Caco-2 (cell line): ENCODE measurements around a stretch of chr13.

- PRO-cap = no peak
- RRBS = no CpG with 5 or more reads among the region's 10 CpGs
Measured at GRCh38 chr13:75704849-75705374, 68.8 kb downstream of the LMO7 start.

GRCh38 chr13:75773184-75773757 lies 137.1 kb downstream of the LMO7 start:
- PRO-cap = no peak
- RRBS = no CpG with 5 or more reads among the region's 4 CpGs

DNA sequence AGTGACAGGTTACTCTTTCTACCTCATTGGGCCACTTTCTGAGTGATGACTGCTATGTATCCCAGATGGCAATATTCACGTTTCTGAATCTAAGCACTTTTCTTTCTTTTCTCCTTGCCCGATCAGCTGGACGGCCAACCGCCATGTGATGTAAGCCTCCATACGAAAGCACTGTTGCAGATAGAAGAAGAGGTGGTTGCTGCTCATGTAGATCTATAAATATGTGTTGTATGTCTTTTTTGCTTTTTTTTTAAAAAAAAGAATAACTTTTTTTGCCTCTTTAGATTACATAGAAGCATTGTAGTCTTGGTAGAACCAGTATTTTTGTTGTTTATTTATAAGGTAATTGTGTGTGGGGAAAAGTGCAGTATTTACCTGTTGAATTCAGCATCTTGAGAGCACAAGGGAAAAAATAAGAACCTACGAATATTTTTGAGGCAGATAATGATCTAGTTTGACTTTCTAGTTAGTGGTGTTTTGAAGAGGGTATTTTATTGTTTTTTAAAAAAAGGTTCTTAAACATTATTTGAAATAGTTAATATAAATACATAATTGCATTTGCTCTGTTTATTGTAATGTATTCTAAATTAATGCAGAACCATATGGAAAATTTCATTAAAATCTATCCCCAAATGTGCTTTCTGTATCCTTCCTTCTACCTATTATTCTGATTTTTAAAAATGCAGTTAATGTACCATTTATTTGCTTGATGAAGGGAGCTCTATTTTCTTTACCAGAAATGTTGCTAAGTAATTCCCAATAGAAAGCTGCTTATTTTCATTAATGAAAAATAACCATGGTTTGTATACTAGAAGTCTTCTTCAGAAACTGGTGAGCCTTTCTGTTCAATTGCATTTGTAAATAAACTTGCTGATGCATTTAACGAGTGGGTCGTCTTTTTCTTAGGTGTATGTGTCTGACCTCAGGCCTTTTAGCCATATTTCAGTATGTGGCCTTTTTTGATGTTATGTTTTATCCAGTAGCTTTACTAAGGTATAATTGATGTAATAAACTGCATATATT lies 222.0 kb downstream of the LMO7 start:
- PRO-cap = no peak
- RRBS = no CpG with 5 or more reads among the region's 8 CpGs

- PRO-cap = no peak
- RRBS = no CpG with 5 or more reads among the region's 3 CpGs
Measured at GRCh38 chr13:76522047-76522427, 364.2 kb downstream of the KCTD12 start.

DNA sequence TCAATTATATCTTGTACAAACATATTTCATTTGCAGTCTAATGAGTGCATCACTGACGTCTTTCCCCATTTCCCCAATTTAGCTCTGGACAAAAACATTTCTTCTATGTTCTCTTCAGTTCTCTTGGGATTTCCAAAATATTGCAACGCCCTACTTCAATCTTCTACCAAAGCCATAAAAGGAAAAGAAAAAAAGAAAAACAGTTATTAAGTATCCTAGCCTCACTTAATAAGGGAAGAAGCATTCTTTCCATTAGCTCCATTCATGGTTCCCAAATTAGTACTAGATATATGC lies 10.0 kb downstream of the FBXL3 start:
- PRO-cap = no peak
- RRBS = no CpG with 5 or more reads among the region's 2 CpGs

DNA sequence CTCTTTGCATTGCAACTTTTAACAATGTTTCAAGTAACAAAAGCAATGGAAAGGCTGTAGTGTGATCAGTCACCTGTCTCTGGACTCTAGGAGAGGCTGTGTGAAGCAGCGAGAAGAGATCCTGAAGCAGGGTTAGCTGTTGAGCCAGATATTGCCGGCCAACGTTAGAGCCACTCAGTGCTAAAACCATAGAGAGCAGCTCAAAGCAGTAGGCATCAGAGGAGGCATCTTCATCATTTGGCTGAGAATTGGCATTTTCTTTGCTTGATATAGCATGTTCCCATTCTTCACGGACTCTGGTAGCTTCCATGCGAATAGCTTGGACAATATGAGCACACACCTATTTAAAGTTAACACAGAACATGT lies 41.5 kb upstream of the FBXL3 start:
- PRO-cap = no peak
- RRBS = no CpG with 5 or more reads among the region's 5 CpGs

DNA sequence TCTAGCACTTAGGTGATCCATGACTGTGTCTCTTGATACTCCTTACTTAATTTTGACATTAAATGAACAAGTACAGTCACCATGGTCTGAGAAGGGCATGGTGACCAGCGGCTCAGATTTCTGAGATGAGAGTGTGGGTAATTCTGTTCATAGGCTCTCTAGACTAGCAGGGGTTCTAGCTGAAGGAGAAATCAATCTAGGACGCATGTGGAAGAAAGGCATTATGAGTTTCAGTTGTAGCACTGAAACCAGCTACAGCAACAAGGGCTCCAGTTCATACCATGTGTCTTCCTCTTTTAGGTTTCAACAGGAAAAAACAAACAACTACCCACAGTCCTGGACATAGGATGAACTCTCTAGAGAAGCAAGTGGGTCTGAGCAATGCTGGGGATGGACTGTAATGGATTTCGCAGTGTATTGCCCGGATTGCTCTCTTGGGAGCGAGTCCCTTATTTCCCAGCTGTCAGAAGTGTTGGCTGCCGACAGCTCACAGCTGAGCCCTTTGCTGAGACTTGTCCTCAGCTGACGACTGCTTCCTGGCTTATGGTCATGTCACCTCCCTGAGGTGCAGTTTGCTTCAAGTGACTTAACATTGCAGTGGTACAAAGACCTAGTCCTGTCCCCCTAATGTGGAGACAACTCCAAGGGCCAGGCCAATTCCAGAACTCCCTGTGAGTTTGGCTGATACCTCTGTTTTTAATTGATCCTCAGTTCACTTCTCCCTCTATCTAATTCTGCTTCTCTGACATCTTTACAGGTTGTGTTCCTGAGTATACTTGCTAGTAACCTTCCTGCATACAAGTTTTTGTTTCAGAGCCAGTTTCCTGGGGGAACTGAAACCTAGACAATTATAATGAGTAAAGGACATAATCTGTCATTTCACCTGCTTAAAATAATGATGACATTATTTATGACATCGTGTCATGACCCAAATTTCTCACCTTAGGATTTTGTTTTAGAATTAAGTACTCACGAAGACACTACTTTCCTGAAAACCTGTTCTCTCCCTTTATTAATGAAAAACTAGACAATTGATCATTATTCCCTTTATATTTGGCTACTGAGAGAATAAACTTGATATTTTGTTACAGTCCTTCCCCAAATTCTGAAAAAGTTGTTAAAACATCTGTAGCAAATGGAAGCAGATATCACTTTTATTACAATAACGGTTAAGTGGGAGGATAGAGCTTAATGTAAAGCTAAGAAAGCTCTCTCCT lies 12.3 kb upstream of the MYCBP2 start:
- PRO-cap = no peak
- RRBS = no CpG with 5 or more reads among the region's 10 CpGs

DNA sequence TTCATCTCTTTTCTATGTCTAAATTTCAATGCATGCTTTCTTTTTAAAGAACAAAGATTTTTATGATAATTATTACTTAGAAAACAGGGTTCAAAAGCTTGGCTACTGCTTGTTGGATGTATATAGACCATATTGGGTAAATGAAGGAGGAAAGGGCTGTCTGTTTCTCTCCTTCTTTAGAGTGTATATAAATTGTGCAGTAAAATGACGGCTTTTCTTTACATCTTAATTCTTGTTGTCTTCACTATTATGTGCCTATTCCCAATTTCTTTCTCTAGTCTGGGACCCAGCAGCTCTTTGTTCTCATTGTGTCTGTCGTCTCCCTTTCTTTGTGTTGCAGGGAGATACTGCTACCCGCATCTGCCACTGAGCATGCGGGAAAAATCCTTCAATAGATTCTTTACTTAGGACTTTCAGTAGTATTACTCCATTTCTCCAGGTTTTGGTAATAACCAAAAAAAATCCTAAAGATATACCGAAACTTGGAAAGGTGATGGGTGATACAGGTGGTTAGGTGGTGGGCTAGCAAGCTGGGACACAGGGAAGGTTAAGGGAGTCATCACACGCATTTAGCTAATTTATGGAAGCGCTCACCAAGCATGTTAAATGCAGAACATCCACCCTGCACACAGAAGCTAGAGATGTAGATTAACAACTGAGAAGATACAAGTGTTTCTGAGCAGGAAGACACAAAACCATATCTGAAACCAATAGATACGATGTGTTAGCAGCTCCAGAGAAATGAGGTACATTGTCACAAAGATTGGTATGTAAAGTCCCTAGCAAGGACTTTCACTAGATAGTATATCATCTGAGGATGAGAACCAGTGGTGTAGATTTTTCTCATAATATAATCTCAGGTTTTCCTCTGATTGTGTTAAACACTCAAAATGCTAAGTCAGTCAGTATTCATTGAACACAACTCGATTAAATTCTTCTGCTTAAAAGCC lies 1.5 kb upstream of the SLAIN1 start:
- PRO-cap = no peak
- RRBS = no CpG with 5 or more reads among the region's 9 CpGs

DNA sequence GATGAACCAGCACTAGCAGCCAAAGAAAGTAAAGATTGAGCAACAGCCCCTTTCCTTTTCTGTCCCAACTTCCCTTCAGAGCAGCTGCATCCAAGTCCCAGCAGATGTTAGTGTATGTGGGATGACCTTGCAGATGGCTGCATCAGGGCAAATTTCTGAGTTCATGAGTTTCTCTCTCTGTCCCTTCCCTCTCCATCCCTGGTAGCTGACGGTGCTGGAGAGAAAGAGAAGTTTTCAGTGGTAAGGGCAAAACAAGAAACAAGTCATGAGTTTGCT lies 183.6 kb upstream of the EDNRB start:
- PRO-cap = no peak
- RRBS = no CpG with 5 or more reads among the region's 1 CpG

DNA sequence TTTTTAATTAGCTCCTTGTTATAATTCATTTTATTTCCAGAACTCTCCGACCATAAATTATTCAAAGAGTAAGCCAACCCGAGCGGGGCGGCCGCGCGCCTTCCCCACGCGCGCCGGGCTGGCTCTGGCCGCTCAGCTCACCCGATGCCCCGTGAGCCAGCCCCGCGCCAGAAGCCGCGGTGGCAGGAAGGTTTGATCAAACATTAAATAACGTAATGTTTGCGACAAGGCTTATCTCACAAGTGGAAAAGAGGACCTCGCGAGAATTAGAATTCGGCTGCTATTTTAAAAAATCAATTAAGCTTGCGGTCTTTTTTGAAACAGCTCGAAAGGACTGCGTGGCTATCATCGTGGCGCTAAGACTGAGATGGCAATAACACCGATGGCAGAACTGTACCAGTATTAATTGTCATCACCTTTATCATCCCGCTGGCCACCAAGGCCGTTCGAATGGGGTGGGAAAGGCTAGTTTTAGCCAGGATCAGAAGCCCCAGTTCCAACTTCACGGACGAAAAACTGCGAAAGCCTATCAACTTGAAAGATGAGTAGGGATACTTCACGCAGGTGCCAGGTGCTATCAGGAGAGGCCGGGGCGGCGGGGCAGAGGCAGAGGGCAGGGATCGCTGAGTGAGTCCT lies 6.5 kb downstream of the POU4F1 start:
- PRO-cap = unidirectional peak, plus-strand start at position 583 of the sequence
- RRBS = no CpG with 5 or more reads among the region's 40 CpGs

DNA sequence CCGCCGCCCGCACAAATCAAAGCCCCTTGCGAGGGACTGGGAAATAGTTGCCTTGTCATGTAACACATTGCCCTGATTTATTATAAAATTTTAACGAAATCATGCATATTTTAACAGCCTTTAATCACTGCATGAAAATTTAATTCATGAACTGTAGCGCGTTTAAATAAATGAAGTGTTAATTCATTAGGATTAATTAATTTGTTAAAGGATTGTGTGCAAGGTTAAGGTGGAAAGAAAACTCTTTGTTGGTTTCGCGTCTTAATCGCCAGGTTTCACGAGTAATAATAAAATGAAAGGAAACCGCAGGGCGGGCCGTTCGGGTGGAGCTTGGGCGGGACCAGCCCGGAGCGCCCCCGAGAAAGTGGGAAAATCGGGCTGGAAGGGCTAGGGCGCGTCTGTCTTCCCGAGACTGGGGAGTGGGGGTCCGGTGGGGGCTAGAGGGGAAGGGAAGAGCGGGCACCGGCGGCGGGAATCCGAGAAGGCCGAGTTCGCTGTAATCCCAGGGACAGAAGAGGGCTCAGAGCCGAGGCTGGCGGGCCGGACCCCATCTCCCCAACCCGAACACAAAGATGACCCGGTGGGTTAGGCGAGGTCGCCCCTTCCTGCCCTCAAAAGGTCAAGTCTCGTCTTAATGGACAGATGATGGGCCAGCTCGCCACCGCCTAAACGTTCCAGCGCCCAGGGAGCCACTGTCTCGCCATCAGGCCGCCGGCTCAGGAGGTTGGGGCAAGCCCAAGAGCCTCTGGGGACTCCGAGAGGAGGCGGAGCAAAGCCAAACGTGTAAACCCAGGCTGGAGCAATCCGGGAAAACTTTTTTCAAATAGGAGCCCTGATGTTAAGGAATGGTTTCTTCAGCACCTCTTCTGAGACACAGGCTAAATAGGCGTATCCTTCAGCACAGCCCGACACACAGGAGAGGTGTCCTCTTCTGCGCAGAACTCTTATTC lies 6.0 kb upstream of the POU4F1 start:
- PRO-cap = no peak
- RRBS = 6% methylated on average over 22 of the region's 53 CpGs

DNA sequence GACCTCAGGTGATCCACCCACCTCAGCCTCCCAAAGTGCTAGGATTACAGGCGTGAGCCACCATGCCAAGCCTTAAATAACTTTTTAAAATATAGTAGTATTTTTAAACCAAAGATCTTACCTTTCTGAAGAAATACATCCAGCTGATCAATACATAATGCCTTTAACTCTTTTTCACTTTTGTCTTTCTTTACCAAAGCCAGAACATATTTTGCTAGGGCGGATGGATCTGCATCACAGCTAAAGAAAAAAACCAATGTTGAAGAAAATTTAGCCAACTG lies 27.4 kb downstream of the RBM26 start:
- PRO-cap = no peak
- RRBS = no CpG with 5 or more reads among the region's 2 CpGs

GRCh38 chr13:79401724-79402005 lies 4.4 kb downstream of the RBM26 start:
- PRO-cap = no peak
- RRBS = no CpG with 5 or more reads among the region's 1 CpG

GRCh38 chr13:79637134-79637752 lies 156.3 kb downstream of the NDFIP2 start:
- PRO-cap = no peak
- RRBS = no CpG with 5 or more reads among the region's 5 CpGs

DNA sequence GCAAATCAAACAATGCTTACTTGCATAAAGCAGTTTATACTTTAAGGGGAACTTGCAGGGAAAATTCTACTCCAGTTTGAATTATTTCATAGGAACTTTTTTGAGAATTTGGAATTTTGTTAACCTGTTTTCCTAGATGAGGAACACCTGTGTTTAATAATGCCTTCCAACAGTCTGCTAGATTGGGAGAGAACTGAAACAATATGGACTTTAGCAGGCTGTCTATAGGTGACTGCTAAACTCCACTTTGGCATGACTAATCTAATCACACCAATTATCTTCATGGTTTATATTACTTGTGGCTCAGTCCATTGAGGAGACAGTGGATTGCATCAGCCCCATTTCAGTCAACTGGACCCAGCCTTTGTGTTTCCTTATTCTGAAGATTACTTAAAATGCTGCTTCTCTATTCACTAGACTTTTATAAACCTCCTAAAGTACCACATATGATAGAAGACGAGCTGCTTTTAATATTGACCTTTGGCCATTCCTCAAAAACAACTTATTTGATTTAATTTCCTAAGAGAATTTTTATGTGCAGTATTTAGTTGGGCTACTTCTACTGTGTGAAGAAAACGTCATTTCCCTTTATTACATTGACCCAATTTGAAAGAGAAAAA lies 295.6 kb downstream of the NDFIP2 start:
- PRO-cap = no peak
- RRBS = no CpG with 5 or more reads among the region's 2 CpGs

DNA sequence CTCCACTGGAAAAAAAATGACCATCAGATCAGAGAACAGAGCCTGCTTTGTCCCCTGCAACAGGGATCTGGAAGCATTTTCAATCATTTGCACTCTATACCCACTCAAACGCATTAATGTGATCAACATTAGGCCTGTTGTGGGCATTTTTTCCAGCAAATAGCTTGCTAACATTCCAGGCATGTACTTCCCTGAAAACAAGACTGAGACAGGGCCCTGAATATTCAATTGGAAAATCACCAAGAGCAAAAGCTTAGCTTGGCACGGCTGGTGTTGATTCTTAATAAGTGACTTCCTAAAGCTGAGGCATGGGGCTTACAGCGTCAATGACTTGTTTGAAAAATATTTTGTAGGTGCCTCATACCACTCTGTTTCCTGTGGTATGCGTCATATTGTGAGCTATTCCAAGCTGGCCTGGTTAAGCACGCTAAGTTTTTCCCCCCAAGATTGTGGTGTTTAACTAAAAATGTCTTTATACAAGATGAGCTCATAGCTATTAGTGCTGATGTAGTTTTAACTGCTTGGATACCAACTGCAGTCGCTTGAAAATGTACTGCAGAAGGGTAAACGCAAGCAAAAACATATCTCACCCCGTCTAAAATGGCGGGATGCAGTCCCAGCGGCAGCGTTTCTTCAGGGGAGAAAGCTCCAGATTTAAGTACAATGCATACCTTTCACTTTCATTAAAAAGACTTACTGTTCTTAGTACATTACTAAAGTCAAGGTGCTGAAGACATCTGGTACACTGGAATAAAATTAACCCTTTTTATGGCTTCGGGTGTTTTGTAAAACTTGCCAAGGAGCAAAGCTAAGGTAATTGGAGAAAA lies 404.2 kb downstream of the SPRY2 start:
- PRO-cap = no peak
- RRBS = no CpG with 5 or more reads among the region's 12 CpGs

DNA sequence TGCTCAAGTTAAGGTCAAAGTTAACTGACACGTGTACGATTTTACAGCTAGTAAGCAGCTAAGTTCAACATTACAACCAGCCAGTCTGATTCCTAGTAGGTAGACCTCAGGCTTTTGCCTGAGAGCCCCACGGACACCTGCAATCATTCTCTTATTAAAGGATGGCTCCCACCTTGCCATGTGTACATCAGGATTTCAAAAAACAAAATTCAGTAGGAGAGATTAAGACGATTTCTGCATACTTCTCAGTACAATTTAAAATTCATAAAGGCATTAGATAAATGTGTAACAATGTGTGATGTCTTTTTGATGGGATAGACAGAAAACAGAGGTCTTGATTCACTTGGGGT lies 141.7 kb downstream of the SPRY2 start:
- PRO-cap = no peak
- RRBS = no CpG with 5 or more reads among the region's 4 CpGs

DNA sequence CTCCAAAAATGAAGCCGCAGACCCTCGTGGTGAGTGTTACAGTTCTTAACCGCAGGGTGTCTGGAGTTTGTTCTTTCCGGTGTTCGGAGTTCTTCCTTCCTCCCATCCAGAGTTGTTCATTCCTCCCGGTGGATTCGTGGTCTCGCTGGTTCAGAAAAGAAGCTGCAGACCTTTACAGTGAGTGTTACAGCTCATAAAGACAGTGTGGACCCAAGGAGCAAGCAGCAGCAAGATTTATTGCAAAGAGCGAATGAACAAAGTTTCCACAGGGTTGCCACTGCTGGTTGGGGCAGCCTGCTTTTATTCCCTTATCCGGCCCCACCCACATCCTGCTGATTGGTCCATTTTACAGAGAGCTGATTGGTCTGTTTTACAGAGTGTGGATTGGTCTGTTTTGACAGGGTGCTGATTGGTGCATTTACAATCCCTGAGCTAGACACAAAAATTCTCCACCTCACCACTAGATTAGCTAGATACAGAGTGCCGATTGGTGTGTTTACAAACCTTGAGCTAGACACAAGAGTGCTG lies 63.1 kb downstream of the SPRY2 start:
- PRO-cap = no peak
- RRBS = no CpG with 5 or more reads among the region's 11 CpGs

GRCh38 chr13:80303157-80303442 lies 37.8 kb downstream of the SPRY2 start:
- PRO-cap = no peak
- RRBS = no CpG with 5 or more reads among the region's 6 CpGs

- PRO-cap = no peak
- RRBS = no CpG with 5 or more reads among the region's 1 CpG
Measured at GRCh38 chr13:80305838-80306137, 35.1 kb downstream of the SPRY2 start.